Skeletal muscle tissue (tissue), 7 donors: ENCODE measurements around a stretch of chr2.

DNA sequence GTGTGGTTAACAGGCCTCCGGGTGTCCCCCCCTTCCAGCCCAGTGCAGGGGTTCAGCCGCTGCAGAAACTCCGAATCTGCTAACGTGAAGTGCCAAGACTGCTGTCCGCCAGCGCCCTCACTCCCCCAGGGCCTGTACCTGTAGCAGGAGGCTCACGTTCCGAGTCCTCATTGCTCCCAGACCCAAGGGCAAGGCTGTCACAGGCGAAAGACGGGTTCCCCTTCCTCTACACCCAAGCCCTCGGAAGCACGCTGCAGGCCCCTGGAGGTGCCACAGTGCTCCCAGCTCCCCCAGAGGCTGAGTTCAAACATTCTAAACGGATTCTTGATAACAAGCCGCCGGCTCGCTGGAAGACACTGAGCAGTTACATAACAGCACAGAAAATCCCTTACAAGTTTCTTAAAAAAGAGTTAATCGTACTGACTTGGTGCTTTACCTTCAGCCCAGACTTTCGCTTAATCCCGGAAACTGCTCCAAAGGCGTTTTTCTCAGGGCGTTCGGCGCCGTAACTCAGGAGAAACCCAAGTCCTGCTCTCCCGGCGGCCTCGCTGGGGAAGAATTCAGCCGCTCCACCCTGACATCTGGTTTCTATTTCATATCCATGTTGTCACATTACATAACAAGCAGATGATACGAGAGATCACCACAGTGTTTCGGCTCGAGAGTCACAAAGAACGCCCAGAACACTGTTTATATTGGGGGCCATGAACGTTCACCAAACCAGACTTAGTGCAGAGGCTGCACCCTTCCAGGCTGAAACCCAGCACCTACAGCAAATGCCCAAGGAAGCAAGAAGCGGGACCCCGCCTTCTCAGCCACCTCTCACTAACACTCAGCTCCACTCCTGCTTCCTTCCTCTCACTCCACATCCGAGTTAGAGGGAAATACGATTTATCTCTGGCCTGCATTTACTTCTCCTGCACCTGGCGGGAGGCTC is 91.9 kb downstream of the HDAC4 start:
- PRO-cap, 3 experiments = peak in 3 of 3 experiments; most common plus-strand start position 170 of the sequence (in 1); most common minus-strand start position 562 of the sequence (in 2)
- RAMPAGE, long total RNA = no peak
- RRBS, 2 experiments = 5 to 6% methylated on average over 9 of the region's 38 CpGs

DNA sequence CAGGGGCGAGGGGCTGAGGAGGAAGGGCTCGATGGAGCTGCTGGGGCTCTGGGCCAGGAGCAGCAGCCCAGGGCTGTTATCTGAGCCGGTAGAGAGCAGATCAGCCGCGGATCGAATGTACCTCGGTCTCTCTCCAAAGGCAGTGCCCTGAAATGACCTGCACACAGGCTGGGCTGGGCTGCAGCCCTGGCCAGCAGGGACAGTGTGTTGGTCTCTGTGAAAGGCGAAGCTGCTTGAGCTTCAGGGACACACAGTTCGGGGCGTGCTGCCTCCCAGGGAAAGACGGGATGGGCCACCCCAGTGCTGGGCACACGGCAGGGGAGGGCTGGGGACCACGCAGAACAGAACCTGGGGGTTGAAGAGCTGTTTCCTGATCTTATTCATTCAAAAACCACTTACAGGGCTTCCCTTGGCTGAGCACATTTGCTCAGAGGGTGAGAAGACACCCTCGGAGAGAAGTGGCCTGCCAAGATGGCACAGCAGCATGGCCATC is 290.5 kb upstream of the HDAC4 start:
- PRO-cap, 3 experiments = peak in 2 of 3 experiments; most common plus-strand start position 253 of the sequence (in 2); most common minus-strand start position 215 of the sequence (in 1)
- RAMPAGE, long total RNA = no peak
- RRBS, 2 experiments = no CpG with 5 or more reads among the region's 14 CpGs

DNA sequence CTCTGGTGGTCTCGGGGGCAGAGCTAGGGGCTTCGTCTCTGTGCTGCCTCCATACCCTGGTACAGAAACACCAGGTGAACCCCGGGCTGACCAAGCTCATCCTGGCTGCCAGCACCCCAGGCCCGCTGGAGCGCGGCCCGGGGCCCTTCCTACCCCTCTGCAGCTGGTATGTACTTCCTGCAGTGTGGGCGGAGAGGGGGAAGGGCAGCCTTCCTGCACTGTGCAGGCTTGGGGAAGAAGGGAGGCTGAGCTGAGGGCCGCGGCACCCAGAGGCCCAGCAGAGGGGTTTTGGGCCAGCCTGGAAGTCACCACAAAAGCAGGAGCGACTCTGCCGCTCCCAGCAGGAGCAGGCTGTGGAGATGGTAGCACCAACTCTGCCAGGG is 273.5 kb downstream of the NDUFA10 start:
- PRO-cap, 3 experiments = no peak in any of the 3 experiments
- RAMPAGE, long total RNA = no peak
- RRBS, 2 experiments = 11 to 14% methylated on average over 5 of the region's 12 CpGs

DNA sequence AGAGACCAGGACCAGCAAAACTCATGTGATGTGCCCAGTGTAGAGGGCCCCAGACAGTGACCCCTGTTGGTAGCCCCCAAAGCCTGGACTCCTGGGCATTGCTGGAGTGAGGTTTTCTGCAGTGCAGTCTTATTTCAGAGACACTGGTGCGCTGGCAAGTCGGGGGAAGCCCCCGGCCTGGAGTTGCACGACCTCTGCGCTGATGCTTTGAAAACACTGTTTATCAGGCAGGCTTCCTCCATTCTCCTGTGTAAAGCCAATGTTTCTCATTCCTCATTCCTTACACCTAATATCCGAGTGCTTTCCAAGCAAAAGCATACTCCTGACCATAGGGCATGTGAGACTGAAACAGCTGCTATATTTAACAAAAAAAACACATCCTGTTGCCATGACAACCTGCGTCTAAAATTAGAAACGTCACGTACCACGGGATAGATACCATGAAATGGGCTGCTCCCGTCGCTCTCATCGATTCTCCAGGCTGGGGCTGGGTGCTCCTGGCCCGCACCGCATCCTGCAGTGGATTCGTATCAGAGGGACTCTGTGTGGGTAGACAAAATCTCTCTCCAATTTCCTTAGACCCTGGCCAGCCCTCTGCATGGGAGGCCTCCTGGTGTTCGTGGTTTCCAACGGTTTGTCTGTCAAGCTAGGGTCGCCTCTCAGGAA is 268.4 kb downstream of the NDUFA10 start:
- PRO-cap, 3 experiments = no peak in any of the 3 experiments
- RAMPAGE, long total RNA = no peak
- RRBS, 2 experiments = no CpG with 5 or more reads among the region's 19 CpGs

- PRO-cap, 3 experiments = no peak in any of the 3 experiments
- RAMPAGE, long total RNA = no peak
- RRBS, 2 experiments = 0 to 5% methylated on average over 1 of the region's 27 CpGs
Measured at GRCh38 chr2:240024388-240025147, 574 bp downstream of the NDUFA10 start.

GRCh38 chr2:240232495-240232874 is 92.0 kb upstream of the OTOS start:
- PRO-cap, 3 experiments = no peak in any of the 3 experiments
- RAMPAGE, long total RNA = no peak
- RRBS, 2 experiments = 64 to 79% methylated on average over 3 to 4 of the region's 16 CpGs

DNA sequence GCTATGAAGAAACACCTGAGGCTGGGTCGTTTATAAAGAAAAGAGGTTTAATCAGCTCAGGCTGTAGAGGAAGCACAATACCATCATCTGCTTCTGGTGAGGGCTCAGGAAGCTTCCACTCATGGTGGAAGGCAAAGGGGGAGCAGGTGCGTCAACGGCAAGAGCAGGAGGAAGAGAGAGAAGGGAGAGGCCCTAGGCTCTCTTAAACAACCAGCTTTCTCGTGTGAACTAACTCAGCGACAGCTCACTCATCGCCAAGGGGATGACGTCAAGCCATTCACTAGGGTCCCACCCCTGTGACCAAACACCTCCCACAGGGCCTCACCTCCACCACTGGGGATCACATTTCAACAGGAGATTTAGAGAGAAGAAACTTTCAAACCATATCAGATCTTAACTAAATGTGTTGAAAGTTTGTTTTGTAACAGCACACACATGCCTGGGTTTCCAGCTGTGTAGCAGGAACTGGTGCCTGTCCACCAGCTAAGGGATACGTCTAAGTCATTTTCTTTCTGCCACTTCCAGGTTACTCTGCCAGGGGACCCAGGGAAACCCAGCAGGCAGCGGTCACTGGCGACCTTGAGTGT is 8.6 kb upstream of the GPC1 start:
- PRO-cap, 3 experiments = no peak in any of the 3 experiments
- RAMPAGE, long total RNA = no peak
- RRBS, 2 experiments = no CpG with 5 or more reads among the region's 10 CpGs

DNA sequence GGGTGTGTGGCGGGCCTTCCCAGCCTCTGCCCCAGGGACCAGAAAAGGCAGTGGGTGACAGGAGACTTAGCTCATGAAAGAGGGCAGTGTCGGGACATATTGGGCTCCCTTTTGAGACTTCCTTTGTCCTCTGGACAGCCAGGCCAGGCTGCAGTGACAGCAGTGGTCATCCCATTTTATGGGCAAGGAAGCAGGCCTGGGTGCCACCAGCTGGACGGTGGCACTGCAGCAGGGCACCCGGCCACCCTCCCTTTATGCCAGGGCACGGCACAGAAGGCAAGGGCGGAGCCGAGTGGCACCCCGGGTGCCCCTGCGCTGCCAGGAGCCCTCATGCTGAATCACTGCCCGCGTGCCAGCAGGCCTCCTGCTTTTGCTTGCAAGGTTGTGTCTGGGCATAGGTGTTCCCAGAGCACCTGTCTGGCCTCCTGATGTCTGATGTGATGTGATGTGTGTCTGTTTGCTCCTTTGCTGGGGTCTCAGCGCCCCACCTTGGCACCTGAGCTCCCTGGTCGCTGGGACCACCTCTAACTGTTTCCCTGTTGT is 3.3 kb downstream of the GPC1 start:
- PRO-cap, 3 experiments = peak in 1 of 3 experiments; most common plus-strand start position 337 of the sequence (in 1); most common minus-strand start position 225 of the sequence (in 1)
- RAMPAGE, long total RNA = no peak
- RRBS, 2 experiments = 9 to 17% methylated on average over 5 of the region's 13 CpGs

DNA sequence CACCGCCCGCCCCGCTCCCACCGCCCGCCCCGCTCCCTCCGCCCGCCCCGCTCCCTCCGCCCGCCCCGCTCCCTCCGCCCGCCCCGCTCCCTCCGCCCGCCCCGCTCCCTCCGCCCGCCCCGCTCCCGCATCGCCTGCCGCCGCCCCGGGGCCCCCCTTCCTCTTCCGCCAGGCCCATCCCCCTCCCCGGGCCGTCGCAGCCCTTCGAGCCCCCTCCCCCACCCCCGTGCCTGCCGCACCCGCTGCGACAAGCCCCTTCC is 17.8 kb downstream of the GPC1 start:
- PRO-cap, 3 experiments = no peak in any of the 3 experiments
- RAMPAGE, long total RNA = no peak
- RRBS, 2 experiments = 13 to 24% methylated on average over 2 to 3 of the region's 35 CpGs

GRCh38 chr2:240576355-240577057 is 8.2 kb downstream of the RNPEPL1 start:
- PRO-cap, 3 experiments = no peak in any of the 3 experiments
- RAMPAGE, long total RNA = no peak
- RRBS, 2 experiments = 86% methylated on average over 1 of the region's 31 CpGs; no CpG with 5 or more reads in 1 of the 2 experiments

DNA sequence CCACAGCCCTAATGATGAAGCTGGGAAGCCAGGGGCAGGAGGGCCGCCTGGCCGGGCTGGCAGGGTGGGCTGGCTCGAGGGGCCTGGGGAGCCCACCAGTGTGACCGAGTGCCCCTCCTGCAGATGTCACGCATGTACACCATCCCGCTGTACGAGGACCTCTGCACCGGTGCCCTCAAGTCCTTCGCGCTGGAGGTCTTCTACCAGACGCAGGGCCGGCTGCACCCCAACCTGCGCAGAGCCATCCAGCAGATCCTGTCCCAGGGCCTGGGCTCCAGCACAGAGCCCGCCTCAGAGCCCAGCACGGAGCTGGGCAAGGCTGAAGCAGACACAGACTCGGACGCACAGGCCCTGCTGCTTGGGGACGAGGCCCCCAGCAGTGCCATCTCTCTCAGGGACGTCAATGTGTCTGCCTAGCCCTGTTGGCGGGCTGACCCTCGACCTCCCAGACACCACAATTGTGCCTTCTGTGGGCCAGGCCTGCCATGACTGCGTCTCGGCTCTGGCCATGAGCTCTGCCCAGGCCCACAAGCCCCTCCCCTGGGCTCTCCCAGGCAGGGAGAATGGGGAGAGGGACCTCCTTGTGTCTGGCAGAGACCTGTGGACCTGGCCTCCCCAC is 8.9 kb upstream of the CAPN10 start:
- PRO-cap, 3 experiments = no peak in any of the 3 experiments
- RAMPAGE, long total RNA = no peak
- RRBS, 2 experiments = 76 to 84% methylated on average over 9 to 10 of the region's 23 CpGs

- PRO-cap, 3 experiments = no peak in any of the 3 experiments
- RAMPAGE, long total RNA = no peak
- RRBS, 2 experiments = 63 to 69% methylated on average over 3 of the region's 14 CpGs
Measured at GRCh38 chr2:240578095-240578786, 8.3 kb upstream of the CAPN10 start.

GRCh38 chr2:240709647-240710130 is 18.0 kb downstream of the AQP12A start:
- PRO-cap, 3 experiments = no peak in any of the 3 experiments
- RAMPAGE, long total RNA = no peak
- RRBS, 2 experiments = no CpG with 5 or more reads among the region's 11 CpGs

DNA sequence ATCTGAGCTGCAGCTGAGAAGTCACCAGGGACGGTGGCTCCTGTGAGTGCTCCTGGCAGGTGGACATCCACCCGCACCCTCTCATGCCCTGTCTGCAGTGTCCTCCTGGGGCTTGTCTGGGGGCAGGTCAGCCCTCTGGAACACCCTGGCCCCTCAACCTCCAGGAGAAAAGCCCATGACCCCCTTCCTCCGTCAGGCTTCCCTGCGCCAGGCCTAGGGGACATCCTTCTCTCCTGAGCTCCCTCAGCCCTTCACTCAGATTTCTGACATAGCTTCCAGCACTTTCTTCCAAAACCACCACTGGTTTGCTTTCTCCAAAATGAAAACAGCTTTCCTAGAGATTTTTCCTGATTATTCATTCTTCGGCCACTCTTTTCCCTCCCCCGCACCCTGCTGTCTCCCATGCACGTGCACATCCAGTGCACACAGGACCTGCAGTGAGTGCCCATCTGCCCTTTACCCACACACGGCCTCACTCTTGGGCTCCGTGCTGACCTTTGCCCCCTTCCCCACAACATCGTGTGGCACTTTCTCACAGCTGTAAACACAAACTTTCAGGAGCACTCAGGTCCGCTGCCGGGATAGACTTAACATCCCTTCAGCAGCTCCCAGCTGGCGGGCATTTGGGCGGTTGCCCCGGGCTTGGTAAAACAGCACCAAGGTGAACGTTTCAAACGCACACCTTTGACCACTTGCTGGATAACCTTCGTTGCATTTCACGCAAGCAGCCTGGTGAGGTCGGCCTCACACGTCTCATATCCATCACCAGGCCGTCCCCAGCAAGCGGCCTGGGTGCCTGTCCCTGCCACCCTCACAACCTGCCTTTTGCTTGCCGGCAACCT is 25.8 kb downstream of the KIF1A start:
- PRO-cap, 3 experiments = no peak in any of the 3 experiments
- RAMPAGE, long total RNA = no peak
- RRBS, 2 experiments = 85 to 90% methylated on average over 4 of the region's 24 CpGs

GRCh38 chr2:240800291-240800723 is 19.7 kb downstream of the KIF1A start:
- PRO-cap, 3 experiments = no peak in any of the 3 experiments
- RAMPAGE, long total RNA = no peak
- RRBS, 2 experiments = no CpG with 5 or more reads among the region's 14 CpGs

DNA sequence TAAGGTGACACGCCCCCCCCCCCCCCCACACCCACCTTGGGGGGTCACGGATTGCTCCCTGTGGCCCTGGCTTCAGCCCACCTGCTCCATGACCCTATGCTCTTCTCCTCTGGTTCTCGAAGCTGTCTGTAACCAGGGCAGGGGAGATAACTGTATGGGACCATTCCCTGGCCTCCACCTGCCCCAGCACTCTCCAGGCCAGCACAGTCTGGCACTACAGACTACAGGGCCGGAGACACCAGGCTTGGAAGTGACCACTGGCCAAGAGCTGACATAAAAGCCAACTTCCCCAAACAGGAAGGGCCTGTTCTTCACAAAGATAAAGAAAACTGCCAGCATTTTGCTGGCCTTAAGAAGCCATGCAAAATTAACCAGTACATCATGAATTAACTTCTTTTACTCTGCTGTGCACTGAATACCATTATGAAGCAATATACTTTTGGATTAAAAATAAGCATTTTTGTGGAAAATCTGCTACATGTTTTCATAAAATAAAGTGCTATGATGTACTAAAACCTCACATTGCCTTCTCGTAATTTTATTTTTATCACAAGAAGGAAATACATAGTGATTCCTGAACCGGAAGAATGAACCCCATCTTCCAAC is 6.9 kb downstream of the MTERF4 start:
- PRO-cap, 3 experiments = no peak in any of the 3 experiments
- RAMPAGE, long total RNA = no peak
- RRBS, 2 experiments = no CpG with 5 or more reads among the region's 6 CpGs

DNA sequence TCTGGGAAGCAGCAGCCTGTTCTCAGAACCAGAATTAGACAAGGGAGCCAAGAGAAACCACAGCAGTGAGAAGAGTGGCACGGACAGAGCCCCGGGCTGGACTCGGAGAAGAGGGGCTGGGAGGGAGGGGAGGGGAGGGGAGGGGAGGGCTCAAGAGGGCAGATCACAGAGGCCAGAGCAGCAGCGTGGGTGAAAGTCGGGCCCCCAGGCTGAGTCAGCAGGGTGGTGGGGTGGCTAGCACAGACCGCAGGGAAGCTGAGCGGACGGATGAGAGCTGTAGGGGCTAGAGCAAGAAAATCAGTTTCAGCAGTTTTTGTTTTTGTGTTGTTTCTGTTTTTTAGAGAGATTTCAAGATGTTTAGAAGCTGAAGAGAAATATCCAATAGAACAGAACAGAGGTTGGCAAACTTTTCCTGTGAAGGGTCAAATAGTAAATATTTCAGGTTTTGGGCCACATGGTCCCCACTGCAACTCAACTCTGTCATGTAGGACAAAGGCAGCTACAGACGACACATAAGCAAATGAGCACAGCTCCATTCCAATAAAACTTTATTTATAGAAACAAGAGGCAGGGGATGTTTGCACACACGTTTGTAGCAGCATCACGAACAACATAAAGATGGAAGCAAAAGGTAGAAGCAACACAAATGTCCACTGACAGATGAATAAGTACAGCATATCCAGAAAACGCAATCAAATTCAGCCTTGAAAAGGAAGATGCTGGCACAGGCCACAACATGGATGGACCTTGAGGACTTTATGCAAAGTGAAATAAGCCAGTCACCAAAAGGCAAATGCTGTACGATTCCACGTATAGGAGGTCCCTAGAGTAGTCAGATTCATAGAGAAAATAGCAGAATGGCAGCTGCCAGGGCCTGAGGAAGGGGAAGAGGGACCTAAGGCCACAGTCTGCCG is 7.6 kb upstream of the MTERF4 start:
- PRO-cap, 3 experiments = no peak in any of the 3 experiments
- RAMPAGE, long total RNA = no peak
- RRBS, 2 experiments = no CpG with 5 or more reads among the region's 15 CpGs

DNA sequence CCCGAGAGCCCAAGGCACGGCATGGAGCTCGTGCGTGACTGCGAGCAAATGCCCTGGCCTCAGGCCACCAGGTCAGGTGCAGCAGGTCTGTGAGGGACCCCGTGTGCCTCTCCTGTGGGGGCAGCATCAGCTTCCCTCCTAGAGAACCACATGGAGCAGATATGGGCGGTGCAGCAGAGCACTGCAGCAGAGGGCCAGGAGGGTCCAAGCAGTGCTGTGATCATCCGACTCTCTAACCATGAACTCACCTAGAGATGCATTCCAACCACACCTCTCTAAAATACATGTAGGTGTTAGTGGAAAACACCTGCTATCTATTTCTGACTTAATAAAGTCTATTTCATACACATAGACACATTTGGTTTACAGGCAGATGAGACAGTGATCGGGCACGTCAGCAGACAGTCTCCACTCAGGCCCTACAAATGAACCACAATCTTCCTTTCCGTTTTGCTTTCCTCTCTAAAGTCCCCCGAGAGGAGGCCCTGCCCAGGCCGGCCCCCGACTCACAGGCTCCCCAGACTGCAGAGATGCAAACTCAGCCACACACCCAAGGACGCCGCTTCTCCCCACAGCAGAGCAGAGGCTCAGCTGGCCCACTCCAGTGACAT is 9.2 kb upstream of the MTERF4 start:
- PRO-cap, 3 experiments = no peak in any of the 3 experiments
- RAMPAGE, long total RNA = no peak
- RRBS, 2 experiments = no CpG with 5 or more reads among the region's 16 CpGs

- PRO-cap, 3 experiments = peak in 2 of 3 experiments; most common plus-strand start chr2:241218253 (in 2); most common minus-strand start chr2:241218255 (in 1)
- RAMPAGE, long total RNA = no peak
- RRBS, 2 experiments = 2 to 3% methylated on average over 8 of the region's 69 CpGs
Measured at GRCh38 chr2:241218046-241218492, 29.6 kb downstream of the ANO7 start.

GRCh38 chr2:241233605-241234028 is 45.1 kb downstream of the ANO7 start:
- PRO-cap, 3 experiments = no peak in any of the 3 experiments
- RAMPAGE, long total RNA = no peak
- RRBS, 2 experiments = no CpG with 5 or more reads among the region's 9 CpGs